Mesenchymal stem cell of the bone marrow (primary cell): ENCODE results near the genes PLPP3 and OMA1.

DNA sequence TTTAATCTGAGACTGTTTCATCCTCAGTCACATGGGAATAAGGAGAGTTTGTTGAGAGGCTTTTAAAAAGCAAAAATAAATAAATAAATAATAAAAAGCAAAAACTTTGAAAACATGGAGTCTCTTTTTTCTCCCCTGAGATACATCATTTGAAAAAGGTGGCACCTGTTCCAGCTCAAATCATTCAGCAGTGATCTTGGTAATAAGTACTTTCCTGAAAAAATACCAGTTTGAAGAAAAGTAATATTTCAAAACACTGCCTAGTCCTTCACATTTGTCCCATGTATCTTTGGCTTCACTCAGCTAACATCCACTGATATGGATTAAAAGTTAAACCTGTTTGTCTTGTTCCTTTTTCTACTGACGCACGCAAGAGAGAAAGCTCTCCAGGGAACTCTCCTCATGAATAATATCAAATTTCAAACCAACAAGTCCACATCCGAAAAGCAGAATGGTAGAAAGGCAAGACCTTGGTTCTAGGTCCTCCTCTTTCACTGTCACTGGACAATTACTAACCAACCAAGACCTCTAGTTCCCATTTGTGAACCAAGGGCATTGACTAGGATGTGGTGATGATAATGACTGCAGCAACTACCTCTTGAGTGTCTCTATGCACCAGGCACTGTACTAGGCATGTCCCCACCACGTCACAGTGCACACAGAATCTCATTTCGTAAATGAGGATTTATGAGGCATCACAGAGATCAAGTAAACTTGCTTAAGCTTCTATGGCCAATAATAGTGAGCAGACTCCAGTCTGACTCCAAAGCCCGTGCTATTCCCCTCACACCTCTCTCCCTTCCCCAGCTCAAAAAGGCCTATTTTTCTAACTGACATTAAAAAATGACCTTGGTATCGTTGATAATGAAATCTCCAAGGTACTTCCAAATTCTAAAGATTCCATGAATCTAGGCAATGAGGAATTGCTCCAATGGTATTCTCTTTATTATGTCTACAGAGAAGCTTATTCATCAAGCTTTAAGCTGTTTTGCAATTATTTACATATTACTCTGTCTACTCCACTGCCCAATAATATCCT is 8.4 kb downstream of the PLPP3 start:
- CAGE, long polyA plus RNA: no peak

DNA sequence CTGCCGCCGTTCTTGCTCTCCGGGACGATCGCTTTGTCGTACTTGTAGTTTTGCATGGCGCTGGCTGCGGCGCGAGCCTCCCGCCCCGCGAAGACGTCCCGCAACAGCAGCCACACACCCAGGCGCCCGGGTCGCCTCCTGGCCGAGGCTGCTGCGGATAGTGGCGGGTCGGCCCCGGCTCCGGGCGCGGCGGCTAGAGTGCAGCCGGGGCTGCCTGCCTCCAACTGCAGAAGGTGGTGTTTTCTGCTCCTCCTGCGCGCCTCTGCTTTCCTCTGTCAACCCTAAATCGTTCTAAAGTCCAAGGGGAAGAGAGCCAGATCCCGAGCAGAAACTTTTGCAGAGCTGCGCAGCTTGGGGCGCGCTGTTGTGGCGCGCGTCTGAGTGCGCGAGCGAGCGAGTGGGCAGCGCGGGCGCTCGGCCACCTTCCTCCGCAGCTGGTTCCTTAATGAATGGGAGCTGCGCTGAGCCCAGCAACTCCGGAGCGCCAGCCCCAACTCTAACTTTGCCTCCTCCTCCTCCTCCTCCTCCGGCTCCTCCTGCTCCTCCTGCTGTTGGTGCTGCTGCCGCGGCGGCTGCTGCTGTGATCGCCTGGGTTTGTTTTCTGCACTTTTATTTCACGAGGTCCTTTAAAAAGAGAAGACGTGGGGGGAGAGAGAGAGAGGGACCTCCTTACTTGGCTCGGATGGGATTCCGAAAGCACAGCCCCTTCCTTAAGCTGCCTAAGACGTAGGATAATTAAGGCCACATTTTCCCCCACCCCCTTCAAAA is at the start of gene PLPP3:
TSS of gene PLPP3 (minus strand) at position 603 of the 768 bp plus-strand sequence.
- CAGE, long polyA plus RNA: no peak

DNA sequence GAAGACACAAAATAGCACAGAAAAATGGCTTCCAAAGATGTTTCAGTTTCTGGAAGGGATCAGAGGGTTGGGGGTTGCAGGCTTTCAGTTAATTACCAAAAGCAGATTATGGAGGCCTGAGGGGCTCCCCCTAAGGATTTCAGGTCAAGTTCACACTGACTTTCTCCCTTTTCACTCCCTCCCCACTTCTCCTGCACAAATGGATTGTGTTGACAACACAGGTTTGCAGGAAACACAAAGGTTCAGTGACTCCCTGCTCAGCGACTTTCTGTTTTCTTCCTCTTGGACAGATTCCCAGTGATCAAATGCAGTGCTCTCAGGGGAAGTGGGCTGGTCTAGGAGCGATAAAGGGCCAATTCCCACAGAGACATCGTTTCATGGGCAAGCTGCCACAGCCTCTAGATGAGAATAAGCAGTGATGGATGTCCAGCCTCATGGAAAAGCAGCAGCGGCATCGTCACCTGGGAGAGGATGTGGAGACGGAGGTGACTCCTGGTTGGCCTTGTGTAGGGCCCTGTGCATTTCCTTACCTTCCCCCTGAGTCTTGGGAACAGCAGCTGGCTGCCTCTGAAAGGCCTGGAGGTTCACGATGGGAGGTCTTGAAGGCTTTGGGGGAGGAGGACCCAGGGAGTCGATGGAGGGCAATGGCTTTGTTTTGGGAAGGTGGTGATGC is 30.6 kb downstream of the FYB2 start:
- CAGE, long polyA plus RNA: no peak

GRCh38 chr1:56995475-56996374 is 29.9 kb upstream of the C8B start:
- CAGE, long polyA plus RNA: no peak

DNA sequence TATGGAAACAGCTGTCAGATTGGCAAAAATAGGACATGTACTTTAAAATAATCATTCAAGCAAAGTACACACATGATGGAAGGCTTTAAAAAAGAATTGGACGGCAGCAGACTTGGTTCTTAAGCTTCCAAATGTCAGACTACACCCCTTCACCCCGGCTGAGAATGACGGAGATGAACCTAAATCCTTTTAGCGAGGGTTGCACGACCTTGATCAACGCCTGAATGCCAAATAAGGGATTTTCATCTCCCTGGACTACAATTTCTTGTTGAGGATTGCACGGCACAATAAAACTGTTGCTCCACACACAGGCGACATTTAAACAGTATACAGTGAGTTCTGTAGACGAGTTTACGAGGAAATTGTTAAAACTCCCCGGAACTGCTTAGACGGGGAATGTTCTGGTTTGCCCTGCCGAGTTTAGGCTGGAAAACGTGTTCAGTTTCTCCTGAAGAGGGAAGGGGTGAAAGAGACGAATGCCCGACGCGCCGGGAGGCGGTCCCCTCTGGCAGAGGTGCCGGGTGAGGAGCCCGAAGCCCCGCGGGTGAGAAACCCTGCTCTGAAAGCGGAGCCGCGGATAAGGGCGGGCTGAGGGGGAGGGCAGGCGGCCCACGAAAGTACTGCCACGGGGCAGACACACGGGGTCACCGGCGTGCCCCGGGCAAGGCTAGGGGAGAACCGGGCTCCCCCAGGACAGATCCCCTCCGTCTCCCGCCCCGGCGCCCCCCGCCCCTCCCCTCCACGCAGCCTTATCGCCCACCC is 568 bp downstream of the OMA1 start:
- CAGE, long polyA plus RNA: no peak

- CAGE, long polyA plus RNA: no peak
These were observed at the start of gene OMA1 for GRCh38 chr1:58546539-58547266. Gene OMA1 (minus strand): TSS chr1:58546726.

DNA sequence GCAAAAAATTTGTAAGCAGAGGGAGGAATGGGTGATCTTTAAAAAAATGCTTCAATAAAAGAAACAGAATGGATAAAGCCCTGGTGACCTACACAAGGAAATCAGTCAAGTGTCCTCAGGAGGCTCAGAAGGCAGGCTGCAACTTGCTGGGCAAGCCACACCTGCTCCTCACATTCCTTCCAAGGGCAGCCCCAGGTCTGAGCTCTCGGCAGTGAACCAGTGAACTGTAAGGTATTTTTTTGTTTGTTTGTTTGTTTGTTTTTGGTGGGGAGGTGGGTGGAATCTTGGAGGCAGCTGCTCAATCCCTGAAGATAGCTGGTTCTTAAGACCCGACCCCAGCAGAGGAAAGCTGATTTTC is 4.3 kb downstream of the TACSTD2 start:
- CAGE, long polyA plus RNA: no peak

DNA sequence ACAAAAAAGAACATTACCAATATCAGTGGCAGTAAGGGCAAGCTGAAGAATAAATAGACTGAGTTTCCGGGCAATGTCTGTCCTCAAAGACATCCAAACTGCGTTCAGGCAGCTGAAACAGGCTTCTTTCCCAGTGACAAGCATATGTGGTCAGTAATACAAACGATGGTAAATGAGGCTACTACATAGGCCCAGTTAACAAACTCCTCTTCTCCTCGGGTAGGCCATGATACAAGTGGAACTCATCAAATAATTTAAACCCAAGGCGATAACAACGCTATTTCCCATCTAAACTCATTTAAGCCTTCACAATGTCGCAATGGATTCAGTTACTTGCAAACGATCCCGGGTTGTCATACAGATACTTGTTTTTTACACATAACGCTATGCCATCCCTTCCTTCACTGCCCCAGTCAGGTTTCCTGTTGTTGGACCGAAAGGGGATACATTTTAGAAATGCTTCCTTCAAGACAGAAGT is 1.5 kb downstream of the TACSTD2 start:
- CAGE, long polyA plus RNA: no peak

- CAGE, long polyA plus RNA: no peak
These were observed 688 bp downstream of the TACSTD2 start for GRCh38 chr1:58576285-58576842.

GRCh38 chr1:58617230-58617609 is 40.2 kb upstream of the TACSTD2 start:
- CAGE, long polyA plus RNA: no peak

DNA sequence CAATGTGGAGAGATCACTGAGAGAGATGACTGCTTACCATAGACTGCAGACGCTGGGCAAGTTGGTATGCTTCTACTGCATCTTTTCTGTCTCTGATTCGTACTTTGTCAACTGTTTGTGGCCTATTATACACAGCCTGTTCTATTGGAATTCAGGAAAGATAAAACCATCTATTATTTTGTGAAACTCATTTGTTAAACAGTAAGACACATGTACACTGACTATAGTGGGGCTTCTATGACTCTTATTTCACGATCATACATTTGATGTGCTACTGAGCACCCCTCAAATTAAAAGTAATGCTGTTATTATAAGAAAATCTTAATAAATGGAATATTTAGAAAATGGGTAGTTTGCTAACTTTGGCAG is 24.4 kb downstream of the MYSM1 start:
- CAGE, long polyA plus RNA: no peak

DNA sequence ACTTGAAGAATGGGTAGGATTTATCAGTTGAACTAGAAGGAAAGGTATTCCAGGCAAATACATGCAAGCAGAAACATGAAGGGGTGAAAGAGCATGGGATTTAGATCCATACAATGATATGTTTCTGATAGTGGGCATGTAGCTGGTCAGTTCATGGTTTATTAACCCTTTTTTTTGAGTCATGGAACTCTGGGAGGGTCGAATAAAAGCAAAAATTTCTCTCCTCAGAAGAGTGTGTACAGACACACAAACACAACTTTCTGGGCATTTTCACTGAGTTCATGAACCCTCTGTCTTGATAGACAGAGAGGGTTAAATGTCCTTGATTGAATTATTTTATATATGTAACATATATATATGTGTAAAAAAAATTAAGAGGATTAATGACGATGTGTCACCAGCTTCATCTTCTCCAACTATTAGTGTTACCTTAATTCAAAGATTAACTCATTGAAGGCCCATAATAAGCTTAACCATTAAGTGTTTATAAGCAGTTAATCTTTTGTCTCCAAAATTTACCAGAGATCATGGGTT is 4.7 kb downstream of the JUN start:
- CAGE, long polyA plus RNA: no peak

GRCh38 chr1:58782598-58782724 is 1.4 kb downstream of the JUN start:
- CAGE, long polyA plus RNA: no peak

- CAGE, long polyA plus RNA: no peak
These were observed 23.2 kb upstream of the JUN start for GRCh38 chr1:58806823-58807631.

GRCh38 chr1:58902790-58903138 is 118.9 kb upstream of the JUN start:
- CAGE, long polyA plus RNA: no peak

- CAGE, long polyA plus RNA: no peak
These were observed 195.4 kb upstream of the JUN start for GRCh38 chr1:58979346-58979567.

- CAGE, long polyA plus RNA: no peak
These were observed 240.7 kb upstream of the FGGY start for GRCh38 chr1:59055959-59056846.

DNA sequence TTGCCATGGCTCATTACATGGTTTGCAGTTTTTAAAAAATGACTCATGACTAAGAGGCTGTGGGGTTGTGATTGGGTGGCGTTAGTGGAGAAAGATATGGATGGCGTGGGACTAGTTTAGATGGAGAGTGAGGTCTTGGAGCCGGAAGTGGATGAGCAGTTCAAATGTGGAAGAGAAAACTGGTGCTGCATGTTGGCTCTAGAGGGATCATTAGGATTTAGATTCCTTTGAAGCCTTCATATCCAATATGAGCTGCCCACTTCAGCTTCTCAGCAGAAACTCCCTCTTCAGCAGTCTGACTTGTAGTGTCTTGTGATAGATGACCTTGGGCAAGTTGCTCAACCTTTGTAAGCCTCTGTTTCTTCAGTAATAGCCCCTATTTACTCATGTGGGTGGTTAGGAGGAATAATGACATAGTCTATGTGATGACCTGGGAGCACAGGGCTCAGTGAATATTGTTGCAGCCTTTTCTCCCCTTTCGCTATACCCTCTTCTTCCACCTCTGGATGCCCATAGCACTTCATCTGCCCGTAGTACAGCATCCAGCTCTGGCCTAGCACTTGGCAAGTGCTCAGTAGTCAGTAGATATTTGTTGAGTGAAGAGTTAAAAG is 6.4 kb upstream of the FGGY start:
- CAGE, long polyA plus RNA: no peak

DNA sequence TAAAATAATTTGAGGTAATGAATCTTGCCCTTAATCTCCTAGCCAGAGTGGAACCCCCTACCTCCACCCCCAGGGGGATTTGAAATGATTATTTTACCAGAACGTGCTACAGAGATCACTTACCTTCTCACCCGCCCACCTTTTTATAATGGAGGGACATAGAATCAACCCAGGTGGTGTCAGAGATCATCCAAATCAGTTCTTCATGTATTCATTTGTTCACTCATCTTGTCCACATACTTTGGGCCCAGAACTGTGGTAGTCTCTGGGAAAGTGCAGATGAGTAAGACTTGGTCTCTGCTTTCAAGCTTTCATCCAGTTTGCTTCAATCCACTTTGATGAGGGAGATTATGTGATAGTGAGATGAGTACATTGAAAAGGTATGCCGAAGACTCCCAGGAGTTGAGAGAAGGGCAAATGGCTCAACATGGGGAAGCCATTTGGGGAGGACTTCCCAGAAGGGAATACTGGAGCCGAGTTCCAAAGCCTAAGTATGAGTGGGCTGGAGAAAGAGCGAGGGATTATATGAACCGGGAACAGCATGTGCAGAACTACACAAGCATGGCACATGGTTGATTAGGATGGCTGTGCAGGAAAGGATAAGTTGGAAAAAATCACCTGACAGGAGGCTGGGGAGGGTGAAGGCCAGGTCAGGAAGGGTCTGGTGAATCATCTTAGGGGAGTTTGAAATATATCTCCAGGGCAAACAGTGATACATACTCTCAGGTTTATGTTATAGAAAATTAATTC is 2.0 kb downstream of the FGGY start:
- CAGE, long polyA plus RNA: no peak

DNA sequence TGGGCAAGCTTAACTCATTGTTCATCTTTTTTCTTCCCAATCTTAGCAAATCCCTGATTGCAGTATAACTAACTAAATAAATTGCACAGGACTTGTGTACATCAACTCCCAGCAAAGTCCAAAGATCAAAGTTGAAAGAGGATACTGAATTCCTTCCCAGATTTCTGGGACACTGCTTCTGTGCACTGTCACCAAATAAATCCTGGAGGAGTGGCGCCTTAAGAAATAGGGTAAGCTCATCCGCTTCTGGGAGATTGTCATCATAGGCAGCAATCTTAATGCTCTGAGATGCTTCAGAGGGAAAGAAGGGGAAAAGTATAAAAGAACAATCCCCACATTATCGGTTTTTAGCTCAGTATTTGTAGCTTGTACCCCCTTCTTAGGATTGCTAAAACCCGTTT is 19.2 kb downstream of the FGGY start:
- CAGE, long polyA plus RNA: no peak